Thoracic aorta (tissue), 1 donor: ENCODE data around the genes FLRT2 and SPATA7.

GRCh38 chr14:77045413-77046144, 17.1 kb upstream of the IRF2BPL start:
- RAMPAGE, long total RNA: no peak

DNA sequence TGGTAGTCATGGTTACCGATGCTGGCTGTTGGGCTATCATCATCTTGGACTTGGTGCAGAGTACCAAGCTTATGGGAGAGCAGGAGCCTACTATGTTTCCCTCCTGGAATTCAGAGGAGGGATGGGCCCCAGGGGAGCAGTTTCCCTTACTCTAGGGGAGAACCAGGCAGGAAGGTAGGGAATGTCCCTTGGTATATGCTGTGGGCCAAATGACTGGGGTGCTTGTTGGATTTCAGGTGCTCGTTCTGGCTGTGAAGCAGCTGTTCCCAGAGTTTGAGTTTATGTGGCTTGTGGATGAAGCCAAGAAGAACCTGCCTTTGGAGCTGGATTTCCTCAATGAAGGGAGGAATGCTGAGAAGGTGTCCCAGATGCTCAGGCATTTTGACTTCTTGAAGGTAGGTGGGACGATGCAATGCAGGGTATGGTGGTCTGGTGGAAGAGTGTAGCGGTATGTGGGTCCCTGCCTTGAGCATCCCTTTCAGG, 99.0 kb downstream of the ADCK1 start:
- RAMPAGE, long total RNA: no peak

GRCh38 chr14:77979599-77980100, 179.7 kb downstream of the ADCK1 start:
- RAMPAGE, long total RNA: no peak

DNA sequence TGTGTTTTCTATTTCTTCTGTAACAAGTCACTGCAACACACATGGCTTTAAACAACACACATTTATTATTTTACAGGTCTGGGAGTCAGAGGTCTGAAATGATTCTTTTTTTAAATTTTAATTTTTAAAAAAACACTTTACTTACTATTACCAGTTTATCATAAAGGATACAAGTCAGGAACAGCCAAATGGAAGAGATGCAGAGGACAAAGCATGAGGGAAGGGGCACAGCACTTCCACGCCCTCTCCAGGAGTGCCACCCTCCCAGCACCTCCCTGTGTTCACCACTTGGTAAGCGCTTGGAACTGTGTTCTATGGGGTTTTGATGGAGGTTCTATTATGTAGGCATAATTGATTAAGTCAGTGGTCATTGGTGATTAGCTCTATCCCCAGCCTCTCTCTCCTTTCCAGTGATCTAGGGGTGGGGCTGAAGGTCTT, 69.7 kb upstream of the NRXN3 start:
- RAMPAGE, long total RNA: no peak

DNA sequence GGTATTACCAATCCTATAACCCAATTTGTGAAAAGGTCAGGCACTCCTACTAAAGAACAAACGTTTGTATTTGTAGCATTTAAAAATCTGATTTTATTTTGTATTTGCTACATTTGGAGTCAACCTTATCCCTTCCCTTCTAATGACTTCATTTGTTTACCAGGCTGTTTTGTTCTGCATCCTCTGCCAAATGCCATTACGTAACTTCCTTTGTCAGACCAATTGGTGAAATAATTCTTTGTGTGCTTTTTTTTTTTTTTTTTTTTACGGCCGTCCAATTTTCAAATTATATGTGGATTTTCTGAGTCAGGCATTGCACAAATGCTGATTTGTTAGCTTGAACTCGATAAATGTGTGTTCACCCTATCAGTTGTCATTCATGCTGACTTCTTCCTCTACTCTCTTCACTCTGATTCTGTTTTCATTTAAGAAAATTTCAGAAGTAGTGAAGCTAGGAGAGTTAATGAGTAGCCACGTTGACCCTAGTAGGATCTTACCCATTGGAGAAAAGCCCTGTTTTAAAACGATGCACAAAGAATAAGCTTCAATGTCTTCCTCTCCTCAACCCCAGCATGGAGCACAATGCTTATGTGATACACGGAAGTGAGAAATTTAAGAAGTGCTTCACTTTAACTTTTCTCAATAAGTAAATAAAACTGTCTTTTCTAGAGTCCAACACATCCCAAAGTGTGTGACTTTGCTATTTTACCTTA, 386.2 kb downstream of the DIO2 start:
- RAMPAGE, long total RNA: no peak

GRCh38 chr14:80904700-80904969, 36.9 kb downstream of the CEP128 start:
- RAMPAGE, long total RNA: no peak

DNA sequence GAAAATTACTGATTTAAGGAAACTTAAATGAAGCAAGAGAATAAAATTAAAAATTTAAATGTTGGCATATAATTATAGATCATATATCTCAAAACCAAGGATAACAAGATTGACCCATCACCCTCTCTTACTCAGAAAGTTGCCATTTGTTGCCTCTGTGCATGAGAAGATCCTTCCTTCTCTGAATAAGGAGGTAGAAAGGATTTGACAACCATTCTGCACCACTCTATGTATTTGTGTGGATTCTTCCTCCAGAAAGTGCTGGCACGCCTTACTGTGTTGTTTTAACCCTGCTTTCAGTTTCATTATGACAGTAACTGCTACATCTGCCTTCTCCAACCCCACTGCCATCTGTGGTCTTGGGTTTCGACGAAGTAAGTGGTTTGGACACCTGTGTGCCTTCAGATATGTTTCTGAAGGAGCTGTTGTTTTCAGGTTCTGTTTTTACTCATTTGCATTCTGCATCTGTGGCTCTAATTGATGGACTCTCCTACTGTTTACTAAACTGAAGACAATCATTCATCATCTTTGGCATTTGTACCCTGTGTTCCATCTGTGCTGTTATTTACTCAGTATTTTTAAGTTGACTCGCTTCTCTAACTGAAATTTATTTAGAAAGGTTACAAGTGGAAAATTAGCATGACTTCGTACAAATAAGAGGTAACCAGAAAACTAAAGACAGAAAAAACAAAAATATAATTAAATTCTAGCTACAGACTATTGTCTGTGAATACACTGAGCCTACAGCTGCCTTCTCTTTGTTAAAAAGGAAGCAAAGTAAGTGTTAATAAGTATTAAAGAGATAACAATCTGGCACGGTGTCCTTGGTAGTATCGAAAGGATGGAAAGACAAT, 4.1 kb downstream of the TSHR start:
- RAMPAGE, long total RNA: no peak

GRCh38 chr14:81434015-81434921, 34.1 kb upstream of the STON2 start:
- RAMPAGE, long total RNA: no peak

DNA sequence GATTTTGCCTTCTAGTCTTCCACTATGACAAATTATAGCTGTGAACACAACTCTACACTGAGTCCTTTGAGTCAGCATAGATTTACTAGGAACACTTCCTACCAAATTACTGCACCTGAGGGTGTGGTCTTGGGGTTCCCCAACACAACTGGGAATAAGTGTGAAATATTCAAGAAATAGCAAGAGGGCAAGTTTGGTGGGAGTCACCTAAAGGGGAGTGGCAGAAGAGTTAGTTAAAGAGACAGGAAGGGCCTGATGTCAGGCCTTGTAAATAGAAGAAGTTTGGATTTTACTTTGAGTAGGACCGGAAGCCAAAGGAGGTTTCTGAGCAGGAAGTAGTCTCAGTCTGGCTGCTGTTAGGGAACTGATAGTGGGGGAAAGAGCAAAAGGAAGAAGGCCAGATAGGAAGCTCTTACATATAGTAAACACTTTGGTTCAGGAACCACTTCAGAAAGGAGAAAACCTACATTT, 14.3 kb downstream of the SEL1L start:
- RAMPAGE, long total RNA: no peak

GRCh38 chr14:85529772-85530715, at the start of gene FLRT2:
Gene FLRT2, plus strand, starts transcription at chr14:85530144.
- RAMPAGE, long total RNA: start-site peak on the plus strand at chr14:85530119-85530194, 23 reads

- RAMPAGE, long total RNA: start-site peak on the plus strand at chr14:85552913-85553503, 19 reads
Observed at GRCh38 chr14:85552843-85553579, 23.1 kb downstream of the FLRT2 start.

DNA sequence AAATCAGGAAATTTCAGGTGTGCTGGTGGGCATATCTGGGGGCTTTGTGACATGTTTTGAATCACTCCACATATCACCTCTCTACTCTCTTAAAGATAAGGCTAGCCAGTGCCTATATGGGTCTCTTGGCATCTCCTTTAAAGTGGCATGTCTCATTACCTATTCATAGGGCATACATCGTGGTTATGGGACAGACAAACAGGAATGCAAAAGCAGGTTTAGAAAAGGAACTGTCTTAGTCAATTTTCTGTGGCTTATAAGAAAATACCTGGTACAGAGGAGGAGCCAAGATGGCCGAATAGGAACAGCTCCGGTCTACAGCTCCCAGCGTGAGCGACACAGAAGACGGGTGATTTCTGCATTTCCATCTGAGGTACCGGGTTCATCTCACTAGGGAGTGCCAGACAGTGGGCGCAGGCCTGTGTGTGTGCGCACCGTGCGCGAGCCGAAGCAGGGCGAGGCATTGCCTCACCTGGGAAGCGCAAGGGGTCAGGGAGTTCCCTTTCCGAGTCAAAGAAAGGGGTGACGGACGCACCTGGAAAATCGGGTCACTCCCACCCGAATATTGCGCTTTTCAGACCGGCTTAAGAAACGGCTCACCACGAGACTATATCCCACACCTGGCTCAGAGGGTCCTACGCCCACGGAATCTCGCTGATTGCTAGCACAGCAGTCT, 355.5 kb downstream of the FLRT2 start:
- RAMPAGE, long total RNA: no peak

DNA sequence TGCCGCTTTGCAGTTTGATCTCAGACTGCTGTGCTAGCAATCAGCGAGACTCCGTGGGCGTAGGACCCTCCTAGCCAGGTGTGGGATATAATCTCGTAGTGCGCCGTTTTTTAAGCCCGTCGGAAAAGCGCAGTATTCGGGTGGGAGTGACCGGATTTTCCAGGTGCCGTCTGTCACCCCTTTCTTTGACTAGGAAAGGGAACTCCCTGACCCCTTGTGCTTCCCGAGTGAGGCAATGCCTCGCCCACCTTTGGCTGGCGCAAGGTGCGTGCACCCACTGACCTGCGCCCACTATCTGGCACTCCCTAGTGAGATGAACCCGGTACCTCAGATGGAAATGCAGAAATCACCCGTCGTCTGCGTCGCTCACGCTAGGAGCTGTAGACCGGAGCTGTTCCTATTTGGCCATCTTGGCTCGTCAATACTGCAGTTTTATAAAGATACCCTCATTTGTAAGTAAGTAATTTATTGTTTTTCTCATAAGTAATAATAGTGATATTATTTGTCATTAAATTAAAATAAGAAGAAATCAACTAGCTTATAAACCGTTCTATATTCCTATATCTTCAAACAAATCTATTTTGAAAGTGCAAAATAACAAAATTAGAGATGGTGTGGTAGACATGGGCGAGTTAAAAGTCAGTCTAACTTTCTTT, 550.3 kb downstream of the FLRT2 start:
- RAMPAGE, long total RNA: no peak

DNA sequence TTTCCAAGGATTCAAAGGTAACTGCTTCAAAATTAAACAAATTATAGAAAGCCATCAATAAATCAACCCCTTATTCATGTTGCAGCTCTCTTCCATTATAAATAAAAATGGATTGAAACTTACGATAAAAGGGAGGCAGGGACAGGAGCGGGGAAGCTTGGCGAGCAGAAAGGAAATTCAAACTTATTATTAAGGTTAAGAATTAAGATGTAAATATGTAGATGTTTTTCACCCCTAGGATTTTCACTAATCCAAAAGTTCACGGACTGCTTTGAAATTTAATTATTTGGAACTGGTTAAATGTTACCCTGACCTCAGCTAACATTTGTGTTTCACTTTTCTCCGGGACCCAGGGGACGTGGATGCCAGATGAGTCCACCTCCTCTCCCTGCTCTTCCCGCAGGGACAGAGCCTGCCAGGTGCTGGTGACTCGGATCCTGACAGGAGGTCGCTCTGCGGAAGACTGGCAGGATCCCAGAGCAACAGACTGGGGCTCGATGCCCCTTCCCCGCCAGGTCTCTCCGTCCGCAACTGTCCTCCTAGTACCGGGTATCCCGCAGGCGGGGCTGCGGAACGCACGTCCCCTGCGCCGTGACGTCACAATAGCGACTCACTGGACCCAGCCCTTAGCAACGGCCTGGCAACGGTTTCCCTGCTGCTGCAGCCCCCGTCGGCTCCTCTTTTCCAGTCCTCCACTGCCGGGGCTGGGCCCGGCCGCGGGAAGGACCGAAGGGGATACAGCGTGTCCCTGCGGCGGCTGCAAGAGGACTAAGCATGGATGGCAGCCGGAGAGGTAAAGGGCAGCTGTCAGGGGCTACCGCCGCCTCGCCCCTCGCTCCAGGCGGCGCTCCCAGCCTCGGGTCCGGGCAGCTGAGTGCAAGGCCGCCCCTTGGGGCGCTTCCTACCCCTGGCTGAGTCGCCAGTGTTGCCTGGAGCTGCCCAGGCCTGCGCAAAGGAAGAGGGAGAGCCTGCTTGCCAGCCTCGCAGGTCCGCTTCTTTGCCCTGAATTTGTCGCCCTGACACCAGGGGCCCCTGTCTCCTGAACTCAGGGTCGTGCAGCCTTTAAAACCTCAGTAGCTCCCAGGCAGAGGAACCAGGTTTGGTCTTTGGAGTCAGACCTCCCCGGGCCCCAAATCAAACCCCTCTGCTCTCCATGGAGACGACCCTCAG, at the start of gene SPATA7:
Gene SPATA7 (plus strand): TSS at position 613 of the 1,170 bp plus-strand sequence.
- RAMPAGE, long total RNA: start-site peak on the plus strand centred at position 642 of the sequence, 85 bp wide, 45 reads

- RAMPAGE, long total RNA: no peak
Observed at GRCh38 chr14:88548051-88548797, 6.6 kb downstream of the PTPN21 start.

- RAMPAGE, long total RNA: no peak
Observed at GRCh38 chr14:88682078-88682545, 110.6 kb downstream of the EML5 start.

DNA sequence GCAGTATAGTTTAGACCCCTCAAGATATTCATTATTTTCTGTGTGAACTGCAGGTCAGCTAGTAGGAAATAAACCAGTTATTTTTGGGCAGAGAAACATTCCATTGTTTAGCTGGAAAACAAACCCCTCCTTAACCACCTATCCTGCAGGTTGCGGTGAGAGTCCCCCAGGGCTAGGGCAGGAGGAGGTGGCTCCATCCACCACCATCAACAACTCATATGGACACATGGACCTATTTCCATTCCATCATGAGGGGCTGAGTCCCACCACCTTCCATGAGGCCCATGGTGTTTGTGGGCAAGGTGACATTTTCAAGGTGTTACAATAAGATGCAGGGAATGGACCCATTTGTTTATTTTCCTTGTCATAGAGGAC, 160.1 kb downstream of the FOXN3 start:
- RAMPAGE, long total RNA: no peak

GRCh38 chr14:89271129-89271265, 146.0 kb downstream of the FOXN3 start:
- RAMPAGE, long total RNA: no peak

DNA sequence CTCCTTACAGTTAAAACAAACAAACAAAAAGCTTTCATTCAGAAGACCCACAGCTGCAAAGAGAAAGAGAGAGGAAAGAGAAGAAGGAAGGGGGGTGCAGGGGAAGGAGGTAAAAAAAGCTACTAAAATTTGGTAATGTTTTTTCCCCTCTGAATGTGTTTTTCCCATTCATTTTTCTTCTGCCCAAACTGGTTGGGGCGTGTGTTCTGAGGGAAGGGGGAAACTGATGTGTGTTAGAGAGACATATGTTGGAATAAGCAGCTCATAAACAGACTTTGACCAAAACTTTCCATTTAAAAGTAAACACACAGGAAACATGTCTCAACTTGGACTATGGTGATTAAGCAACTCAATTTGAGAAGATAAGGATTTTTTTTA, 77.0 kb downstream of the FOXN3 start:
- RAMPAGE, long total RNA: no peak

- RAMPAGE, long total RNA: no peak
Observed at GRCh38 chr14:89351361-89352029, 65.5 kb downstream of the FOXN3 start.